ENCODE data around the gene TEKT5.

GRCh38 chr16:8849064-8849715, 19.6 kb downstream of the CARHSP1 start:
- PRO-cap: no peak

- PRO-cap: no peak
These were observed 11.3 kb downstream of the LITAFD start for GRCh38 chr16:8892974-8894318.

- PRO-cap: no peak
These were observed 26.7 kb downstream of the LITAFD start for GRCh38 chr16:8908729-8909337.

DNA sequence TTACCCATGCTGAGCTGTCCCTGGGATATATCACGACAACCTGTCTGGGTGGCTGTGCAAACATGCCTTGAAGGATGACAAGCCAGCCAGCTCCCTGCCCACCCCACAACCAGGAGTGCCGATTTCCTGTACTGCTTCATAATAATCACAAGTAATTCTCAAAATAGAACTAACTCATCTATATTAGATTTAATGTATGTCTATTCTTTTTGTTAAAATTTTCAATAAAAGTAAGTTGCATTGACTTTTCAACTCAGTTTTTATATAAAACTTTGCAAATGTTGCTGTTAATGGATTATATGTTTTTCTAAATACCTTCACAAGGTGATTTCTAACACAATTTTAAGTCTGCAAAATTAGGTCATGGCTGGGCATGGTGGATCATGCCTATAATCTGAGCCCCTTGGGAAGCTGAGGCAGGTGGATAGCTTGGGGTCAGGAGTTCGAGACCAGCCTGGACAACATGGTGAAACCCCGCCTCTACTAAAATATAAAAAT, 36.1 kb downstream of the LITAFD start:
- PRO-cap: no peak

DNA sequence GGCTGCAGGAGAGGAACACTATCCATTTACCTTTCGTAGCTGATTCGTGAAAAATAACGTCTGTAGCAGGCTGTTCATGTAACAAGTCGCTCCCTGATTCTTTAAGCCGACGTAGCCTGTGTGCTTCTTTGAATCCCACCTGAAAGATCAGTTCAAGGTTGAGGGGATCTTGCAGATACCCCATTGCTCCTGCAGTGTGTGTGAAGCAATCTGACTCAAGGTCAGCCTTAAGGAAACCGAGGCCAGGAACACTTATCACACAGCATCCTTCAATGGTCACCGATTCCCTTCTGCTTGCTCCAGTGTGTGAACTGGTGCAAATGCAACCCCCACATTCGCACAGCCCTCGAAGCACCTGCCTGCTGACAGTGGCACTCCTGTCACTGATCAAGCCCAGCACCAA, 36.9 kb downstream of the LITAFD start:
- PRO-cap: no peak

DNA sequence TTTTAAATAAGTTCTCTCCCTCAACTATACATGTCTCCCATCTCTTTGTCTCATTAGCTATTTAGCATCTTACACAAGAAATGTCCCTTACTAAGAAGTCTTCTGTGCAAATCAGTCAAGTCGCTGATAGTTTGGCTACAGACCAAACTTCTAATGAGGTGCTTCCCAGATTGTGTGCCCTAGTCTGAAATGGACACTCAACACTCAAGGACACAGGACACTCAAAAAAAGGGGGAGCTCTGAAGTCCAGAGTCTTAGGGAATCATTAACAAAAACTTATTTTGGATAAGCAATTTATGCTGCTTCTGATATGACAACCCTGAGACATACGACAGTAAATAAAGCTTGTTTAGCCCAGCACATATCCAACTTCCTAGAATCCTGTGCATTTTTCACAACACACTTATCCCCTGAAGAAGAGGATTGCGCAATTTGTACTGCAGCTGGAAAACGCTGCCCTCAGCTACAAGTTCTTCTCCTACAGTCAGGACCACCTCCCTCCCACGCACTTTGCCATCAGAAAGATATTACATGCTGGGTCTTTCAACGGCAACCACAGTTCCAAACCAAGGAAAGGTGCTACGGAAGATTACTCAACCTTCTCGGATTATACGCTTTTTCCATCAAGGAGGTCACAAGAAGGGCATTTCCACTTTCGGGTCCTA, 35.5 kb downstream of the USP7 start:
- PRO-cap: no peak

DNA sequence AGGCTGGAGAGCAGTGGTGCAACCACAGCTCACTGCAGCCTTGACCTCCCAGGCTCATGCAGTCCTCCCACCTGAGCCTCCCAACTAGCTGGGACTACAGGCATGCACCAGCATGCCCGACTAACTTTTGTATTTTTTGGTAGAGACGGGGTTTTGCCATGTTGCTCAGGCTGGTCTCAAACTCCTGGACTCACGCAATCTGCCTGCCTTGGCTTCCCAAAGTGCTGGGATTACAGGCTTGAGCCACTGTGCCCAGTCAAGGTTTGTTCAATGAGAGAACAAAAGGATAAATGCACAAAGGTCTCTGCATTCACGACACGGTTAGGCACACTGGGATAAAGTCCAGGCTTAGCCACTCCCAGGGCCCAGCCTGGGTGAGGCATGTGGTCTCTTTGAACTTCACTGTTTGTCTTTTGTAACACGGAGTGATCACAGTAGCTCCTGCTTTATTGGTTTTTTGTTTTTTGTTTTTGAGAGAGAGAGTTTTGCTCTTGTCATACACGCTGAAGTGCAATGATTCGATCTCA, 23.6 kb upstream of the USP7 start:
- PRO-cap: bidirectional peak, plus-strand start at position 416 of the sequence, minus-strand start at position 272 of the sequence

- PRO-cap: no peak
These were observed 10.7 kb downstream of the HAPSTR1 start for GRCh38 chr16:9101953-9102700.

DNA sequence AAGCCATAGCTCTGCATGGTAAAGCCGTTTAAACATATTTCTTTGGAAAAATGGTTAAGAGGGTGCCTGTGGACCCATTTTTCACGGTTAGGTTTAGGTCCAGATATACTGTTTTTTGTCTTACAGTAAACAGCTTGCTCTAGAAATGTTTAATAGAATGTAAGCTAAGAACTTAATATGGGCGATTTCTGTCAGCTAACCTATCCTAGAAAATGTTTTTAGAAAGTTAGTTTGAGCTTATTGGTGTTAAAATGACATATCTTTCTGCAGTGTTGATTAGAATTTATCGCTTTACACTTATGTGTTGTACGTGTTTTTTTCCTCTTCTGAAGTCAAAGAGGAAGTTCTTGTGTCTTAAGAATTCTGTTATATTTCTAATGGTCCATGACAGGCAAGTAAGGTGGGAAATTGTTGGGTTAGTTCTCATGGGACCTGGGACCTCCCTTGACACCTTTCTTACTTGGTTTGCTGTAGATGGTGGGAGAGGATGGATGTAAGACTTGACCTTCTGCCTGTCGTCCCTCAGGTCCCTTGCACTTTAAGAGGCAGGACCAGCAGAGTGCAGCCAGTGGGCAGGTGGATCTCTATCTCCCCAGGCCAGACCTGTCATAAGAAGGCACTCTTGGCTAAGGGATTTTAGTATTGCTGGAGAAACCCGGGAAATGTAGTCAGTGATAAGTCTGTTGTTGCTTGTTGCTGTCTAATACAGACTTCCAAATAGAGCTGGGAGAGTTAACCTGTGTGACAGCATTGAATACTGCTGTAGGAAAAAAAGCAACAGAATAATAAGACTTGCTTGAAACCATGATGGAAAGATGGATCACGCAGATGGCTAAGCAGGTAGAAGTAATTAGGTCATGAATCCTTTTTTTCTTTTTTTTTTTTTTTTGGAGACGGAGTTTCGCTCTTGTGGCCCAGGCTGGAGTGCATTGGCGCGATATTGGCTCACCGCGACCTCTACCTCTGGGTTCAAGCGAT, 12.1 kb downstream of the HAPSTR1 start:
- PRO-cap: no peak

GRCh38 chr16:9109172-9110328, 18.1 kb downstream of the HAPSTR1 start:
- PRO-cap: no peak

GRCh38 chr16:9302225-9302603, 210.8 kb downstream of the HAPSTR1 start:
- PRO-cap: no peak

- PRO-cap: no peak
These were observed 1.6 kb downstream of the GRIN2A start for GRCh38 chr16:10180539-10181136.

DNA sequence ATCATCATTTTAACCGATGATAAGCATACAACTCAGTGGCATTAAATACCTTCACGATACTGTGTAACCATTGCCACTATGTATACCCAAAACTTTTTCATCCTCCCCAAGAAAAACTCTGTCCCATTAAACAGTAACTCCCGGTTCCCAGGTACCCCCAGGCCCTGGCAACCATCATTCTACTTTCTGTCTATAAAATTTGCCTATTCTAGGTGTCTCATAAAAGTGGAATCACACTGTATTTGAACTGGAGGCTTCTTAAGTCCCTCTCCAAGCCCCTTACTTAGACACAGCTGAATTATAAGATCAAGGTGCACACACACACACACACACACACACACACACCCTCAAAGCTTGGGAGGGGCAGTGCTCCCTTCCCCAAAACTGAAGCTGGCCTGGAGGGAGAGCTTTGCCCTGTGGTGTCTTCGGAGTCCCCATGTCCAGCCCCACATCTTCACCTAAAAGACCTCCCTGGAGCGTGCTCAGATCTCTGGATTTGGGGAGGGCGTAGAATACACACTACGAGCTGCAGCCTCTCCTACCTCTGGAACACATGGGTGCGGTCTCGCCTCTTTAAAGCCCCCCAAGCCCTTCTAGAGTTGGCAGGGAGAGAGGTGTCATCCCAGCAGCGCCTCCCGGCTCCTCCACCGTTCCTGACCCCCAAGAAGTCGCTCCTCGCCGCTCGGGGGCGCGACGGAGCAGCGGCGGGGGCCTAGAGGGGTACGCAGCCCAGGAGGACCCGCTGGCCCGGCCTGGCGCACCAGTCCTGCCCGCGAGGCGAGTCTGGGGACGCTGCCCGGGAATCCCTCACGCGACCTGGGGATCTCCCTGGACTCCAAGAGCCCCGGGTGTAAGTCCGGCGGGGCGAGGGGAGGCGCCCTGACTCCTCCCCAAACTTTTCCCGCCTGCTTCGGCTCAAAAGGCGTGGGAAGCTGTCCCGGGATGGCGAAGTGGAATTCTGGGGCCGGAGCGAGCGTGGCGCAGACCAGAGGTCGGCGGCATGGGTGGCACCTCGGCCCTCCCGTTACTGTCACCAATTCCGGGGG, 680 bp downstream of the EMP2 start:
- PRO-cap: unidirectional peak, plus-strand start at position 381 of the sequence; bidirectional peak, plus-strand start at position 945 of the sequence, minus-strand start at position 655 of the sequence

- PRO-cap: bidirectional peak, plus-strand start at chr16:10599910, minus-strand start at chr16:10599754
These were observed 19.2 kb upstream of the EMP2 start for GRCh38 chr16:10599536-10599994.

DNA sequence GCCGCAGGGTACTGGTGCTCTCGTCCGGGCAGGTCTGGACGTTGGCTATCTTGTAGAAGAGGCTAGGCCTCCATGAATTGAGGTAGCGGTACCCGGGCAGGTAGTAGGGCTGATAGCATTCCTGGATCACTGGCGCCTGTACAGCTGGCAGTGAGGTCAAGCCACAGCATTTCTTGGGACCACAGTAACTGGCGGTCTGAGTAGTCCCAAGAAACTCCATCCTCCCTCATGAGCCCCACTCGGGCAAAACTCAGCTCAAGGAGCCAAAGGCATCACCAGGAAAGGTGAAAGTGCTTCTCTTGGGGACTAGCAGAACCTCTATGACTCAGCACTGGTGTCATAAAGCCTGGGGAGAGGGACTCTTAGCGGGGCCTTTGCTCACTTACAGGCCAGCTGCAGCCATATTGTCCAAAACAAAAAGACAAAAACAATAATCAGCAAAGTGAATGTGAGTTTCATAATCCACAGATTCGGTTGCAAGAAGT, at the start of gene TEKT5:
Gene TEKT5 (minus strand): TSS at position 277 of the 485 bp plus-strand sequence.
- PRO-cap: no peak

DNA sequence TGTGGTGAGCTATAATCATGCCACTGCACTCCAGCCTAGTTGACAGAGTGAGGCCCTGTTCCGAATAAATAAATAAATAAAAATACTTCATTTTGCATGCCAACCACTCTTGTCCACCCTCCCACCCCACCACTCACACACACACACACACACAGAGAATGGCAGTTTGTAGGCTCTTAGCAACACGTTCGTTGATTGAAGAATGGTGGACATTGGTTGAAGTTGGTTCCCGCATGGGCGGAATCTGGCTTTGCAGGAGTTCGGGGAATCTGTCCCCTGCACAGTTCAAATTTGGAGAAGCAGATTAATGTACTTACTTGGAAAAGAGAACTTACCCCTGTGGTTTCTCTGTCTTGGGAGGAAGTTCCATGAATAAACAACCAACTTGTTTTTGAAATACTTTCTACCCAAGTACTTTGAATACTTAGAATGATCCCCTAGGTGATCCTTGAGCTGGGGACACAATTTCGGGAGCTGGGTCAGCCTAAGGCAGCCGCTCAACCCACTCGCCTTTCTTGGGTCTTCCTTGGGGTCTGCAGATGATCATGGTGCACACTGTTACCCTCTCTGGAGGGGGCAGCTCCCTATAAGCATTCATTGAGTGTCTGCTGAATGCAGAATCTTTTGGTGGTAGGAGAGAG, 28.1 kb upstream of the TVP23A start:
- PRO-cap: no peak

GRCh38 chr16:10868381-10868928, 8.5 kb upstream of the CIITA start:
- PRO-cap: bidirectional peak, plus-strand start at chr16:10868858, minus-strand start at chr16:10868738

DNA sequence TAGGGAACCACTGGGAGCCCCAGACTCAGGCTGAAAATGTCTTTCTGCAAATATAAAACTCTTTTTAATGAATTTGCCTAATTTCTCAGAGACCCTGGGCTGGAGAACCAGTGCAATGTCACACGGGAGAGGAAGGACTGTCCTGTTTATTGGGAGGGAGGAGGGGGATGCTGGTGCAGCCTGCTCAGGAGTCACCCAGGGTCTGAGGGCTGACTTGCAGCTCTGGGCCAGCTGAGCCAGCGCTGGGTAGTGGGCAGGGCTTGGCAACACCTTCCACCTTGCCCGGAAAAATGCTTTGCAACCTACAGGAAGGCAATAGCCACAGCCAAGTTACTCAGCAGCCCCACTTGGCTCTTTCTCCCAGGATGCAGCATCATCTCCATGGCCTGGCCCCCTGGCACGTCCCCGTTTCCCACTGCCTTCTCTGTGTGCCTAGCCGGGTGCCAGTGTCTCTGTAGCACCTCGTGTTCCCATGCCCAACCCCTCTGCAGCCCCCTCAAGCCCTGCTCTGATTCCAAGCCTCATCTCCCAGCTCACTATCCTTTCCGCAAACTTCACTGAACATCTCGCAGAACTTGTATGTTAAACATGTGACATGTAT, 12.5 kb downstream of the DEXI start:
- PRO-cap: no peak

DNA sequence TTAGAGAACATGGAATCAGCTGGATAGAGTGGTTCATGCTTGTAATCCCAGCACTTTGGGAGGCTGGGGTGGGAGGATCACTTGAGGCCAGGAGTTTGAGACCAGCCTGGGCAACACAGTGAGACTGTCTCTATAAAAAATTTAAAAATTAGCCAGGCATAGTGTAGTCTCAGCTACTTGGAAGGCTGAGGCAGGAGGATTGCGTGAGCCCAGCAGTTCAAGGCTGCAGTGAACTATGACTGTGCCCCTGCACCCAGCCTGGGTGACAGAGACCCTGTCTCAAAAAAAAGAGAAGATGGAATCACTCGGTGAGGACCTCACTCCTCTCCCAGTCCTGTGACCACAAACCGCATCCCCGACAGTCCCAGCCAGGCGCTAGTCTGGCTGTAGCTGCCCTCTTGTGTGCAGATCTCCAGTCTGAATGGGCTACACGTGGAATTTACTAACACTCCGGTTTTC, 11.2 kb downstream of the DEXI start:
- PRO-cap: no peak

DNA sequence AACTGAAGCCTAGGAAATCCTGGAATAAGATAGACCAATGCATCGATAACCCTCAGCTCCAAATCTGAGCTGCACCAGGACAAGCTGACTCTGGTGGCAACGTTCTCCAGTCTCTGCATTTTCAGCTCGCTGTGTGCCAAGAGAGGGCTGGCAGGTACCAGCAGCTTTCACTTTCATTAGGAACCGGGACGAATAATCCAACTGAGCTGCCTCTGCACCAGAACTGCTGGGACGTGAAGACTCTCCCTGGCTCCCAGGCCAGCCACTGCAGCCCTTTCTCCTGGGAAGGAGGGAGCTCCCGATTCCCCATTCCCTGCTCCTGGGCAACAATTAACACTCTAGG, 4.8 kb downstream of the DEXI start:
- PRO-cap: bidirectional peak, plus-strand start at position 220 of the sequence, minus-strand start at position 116 of the sequence

Measured in mucosa of descending colon (tissue), 1 donor.